Mesenchymal stem cell of the bone marrow (primary cell): ENCODE measurements around a stretch of chr11.

GRCh38 chr11:128470062-128470515 is 117.3 kb downstream of the ETS1 start:
- CAGE, long polyA plus RNA, result no peak

- CAGE, long polyA plus RNA, result no peak
Measured at GRCh38 chr11:128492297-128492859, 95.0 kb downstream of the ETS1 start.

DNA sequence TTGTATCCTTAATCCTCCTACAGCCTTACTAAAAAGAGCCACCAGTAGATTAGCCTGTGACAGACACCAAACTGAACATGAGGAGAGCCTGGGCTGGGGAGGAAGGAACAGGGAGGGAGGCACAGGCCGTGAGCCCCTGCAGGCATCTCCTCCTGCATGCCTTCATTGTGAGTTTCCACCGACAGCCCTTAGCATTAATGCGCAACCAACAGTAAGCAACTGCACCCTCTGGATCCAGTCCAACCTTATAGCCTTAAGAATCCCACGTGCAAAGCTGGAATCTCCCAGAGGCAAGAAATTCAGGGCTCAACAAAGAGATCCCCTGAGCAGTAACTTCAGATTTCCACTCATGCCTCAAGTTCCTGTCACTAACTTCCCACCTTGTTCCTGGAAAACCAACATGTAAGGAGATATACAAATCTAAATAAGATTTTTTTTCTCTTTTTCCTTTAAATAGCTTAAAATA is 84.6 kb downstream of the ETS1 start:
- CAGE, long polyA plus RNA, result no peak

GRCh38 chr11:128520821-128521628 is 66.3 kb downstream of the ETS1 start:
- CAGE, long polyA plus RNA, result no peak

- CAGE, long polyA plus RNA, result no peak
Measured at GRCh38 chr11:128522072-128523057, 65.0 kb downstream of the ETS1 start.

DNA sequence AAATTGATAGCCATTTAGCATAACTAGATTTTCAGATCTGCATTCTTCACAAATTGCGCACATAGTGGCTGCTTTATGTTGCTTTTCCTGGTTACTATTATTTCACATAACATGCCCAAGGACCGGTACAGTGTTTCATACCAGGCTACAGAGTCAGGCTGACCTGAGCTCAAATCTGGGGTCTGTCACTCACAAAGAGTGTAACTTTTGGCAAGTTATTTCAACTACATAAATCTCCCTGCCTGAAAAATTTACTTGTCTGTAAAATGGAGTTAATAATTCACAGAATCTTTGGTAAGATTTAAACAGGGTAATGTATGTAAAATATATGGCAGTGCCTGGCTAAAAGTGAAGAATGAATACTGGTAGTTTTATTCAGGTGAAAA is 49.0 kb downstream of the ETS1 start:
- CAGE, long polyA plus RNA, result no peak

GRCh38 chr11:128628063-128629220 is 41.1 kb upstream of the ETS1 start:
- CAGE, long polyA plus RNA, result no peak

DNA sequence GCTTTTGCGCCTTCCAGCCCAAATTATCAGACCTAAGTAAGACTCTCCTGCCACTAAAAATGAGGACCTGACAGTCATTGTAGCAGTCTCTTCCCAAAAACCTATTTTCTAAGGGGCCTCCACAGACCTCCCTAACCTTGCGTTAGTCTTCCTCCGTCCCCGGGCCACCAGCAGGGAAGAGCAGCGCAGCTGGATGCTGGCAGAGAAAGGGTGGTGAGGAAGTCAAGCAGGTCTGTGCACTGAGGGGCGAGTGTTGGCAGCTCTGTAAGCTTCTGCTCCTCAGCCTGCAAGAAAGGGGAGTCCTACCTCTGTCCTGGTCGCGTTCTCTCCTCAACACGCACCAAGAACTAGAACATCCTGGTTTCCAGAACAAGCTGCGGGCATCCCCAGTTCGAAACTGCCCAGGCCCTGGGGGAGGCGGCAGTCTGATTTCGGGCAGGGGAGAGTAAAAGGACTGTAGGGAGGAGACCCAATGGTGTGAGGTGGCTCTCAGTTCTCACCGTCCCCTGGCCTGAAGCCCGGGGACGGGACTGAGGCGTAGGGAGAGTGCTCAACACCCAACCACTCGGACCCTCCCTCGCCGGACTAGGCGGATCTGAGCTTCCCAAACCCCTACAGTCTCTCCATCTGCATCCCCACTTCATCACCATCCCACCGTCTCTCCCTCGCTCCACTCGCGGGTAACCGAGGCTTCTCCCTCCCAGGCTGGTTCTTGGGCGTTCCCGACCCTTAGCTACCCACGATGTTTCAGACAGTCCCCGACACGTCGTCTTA is 7.8 kb upstream of the FLI1 start:
- CAGE, long polyA plus RNA, result no peak

- CAGE, long polyA plus RNA, result no peak
Measured at GRCh38 chr11:128707519-128707718, 13.5 kb downstream of the FLI1 start.

- CAGE, long polyA plus RNA, result no peak
Measured at GRCh38 chr11:128717358-128717984, 23.6 kb downstream of the FLI1 start.

GRCh38 chr11:128730706-128731473 is 37.0 kb downstream of the FLI1 start:
- CAGE, long polyA plus RNA, result no peak

DNA sequence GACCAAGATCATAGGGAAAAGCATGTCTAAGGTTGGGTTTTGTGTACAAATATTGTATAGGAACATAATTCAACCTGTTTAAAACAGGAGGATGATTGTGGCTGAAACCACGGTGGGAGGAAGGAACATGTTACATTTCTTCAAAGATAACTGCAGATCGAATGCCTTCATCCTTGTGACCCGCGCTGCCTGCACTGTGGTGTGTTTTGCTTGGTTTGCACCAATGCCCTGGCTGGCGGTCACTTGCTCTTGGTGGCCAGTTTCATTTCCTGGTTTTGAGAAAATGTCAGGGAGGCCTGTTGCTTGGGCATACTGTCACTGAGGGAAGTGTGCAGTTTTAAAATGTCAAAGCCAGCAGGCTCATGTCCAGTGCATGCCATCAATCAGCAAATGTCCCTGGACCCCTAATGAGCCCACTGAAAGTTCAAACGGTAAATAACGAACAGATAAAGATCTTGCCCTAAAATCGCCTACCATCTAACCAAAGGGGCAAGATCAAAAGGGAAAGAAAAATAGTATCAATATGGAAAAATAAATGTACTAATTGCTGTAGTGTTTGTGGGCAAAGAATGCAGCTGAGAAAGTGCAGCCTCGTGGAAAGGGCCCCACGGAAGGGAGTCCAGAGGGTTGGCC is 40.6 kb downstream of the FLI1 start:
- CAGE, long polyA plus RNA, result no peak

DNA sequence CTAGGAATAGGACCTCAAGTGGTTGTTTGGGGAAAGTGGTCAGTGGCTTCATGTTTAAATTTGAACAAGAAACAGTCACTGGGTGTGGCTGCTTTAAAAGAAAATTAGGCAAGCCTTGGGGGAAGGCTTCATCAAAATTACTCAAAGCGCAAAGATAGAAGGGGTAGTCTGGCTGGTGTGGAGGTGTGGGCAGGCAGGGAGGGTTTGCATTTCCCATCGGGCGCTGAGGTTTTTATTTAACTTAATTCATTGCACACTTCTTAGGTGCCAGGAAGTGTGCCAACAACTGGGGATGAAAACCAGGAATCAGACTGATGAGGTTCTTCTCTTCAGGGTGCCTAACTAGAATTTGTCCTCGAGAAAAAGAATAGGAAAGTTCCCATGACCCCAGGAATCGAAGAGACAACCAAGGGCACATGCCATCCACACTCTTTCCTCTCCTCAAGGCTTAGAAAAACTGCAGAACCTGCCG is 52.1 kb downstream of the FLI1 start:
- CAGE, long polyA plus RNA, result no peak

DNA sequence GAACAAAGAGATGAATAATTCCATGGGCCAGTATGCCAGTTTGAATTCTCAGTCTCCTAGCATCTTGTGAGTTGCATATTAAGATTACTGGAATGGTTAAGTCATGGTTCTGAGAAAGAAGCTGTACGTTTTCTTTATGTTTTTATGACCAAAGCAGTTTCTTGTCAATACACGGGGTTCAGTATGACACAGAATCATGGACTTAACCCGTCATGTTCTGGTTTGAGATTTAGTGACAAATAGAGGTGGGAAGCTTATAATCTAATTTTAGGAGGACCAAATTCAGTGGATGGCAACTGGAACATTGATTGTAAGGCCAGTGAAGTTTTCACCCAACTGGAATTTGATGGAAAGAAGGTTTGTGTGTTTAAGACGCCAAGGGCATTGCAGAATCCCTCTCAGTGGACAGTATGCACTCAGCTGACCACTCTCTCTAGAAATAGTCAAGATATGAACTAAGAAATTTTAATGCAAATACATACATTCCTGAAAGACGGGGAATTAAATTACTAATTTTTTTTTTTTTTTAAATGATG is 55.8 kb downstream of the KCNJ1 start:
- CAGE, long polyA plus RNA, result no peak

DNA sequence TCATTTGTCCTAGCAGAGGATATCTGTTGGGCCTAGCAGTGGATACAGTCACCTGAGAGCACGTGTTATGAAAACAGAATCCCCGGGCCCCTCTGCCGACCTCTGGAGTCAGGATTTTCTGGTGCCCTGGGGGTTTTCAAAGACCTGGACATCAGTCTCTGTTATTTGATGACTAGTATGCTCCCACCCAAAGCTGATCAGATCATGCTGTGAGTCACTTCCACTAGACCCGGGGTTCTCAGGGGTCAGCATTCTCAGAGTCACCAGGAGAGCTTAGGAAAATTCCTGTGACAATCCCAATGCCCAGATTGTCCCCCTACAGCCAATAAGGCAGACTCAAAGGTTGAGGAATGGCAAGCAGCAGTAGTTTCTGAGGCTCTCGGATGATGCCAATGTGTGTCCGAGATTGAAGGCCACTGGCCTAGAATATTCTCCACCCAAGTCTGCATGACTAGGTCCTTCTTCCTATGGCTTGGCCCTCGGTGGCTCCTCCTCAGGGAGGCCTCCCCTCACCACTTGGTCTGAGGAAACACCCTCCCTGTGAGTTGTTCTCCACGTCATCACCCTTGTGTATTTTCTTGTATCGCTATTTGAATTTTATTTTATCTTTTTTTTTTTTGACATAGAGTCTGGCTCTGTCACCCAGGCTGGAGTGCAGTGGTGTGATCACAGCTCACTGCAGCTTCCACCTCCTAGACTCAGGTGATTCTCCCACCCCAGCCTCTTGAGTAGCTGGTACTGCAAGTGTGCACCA is 38.5 kb downstream of the KCNJ1 start:
- CAGE, long polyA plus RNA, result no peak

DNA sequence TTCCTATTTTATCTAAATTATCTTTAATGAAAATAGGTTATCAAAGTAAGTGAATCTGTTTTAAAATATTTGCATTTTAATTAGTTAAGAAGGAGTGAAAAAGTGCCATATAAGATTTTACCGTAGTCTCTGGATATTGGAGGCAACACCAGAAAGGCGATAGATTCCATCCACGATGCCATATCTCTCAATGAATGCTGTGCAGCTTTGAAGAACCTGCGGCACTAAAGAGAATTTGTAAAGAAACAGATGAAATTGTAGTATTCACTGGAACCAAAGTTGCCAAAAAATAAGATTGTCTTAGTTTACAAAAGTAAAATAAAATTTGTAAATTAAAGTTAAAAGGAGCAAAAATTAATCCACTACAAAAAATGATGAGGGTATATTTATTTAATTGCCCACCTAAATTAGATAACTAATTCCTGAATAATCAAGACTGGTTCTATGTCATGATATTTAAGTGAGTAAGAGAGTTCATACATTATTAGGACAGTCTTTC is 45.3 kb upstream of the TP53AIP1 start:
- CAGE, long polyA plus RNA, result no peak

GRCh38 chr11:129215814-129216401 is 23.8 kb upstream of the ARHGAP32 start:
- CAGE, long polyA plus RNA, result no peak

GRCh38 chr11:129364049-129364721 is 11.5 kb upstream of the BARX2 start:
- CAGE, long polyA plus RNA, result no peak

GRCh38 chr11:129412475-129412929 is 36.9 kb downstream of the BARX2 start:
- CAGE, long polyA plus RNA, result no peak

GRCh38 chr11:129436682-129437054 is 61.0 kb downstream of the BARX2 start:
- CAGE, long polyA plus RNA, result no peak